Left lobe of liver (tissue), 1 donor: ENCODE measurements around the gene SLC38A4.

DNA sequence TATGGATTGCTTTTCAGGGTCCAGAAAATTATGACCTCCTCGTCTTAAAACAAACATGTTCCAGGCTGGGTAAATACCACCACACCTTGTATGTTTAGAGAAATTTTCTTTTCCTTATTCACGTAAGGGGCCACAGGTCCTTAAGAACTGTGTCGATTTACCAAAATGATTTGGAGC, 2.7 kb downstream of the SLC38A2 start:
- PRO-cap, result no peak

DNA sequence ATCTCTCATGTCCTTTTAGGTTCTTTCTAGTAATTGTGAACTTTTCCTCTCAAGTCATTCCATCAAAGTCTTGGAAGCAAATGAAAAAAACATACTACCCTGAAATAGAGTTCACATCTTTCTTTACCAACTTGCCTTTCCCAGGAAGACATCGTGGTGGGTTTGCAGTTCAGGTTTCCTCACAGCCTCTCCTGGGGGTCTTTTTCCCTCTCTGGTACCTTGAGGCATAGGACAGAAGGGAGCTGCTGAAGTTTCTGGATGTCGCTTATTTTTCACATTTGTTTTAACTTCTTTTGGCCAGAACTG, 11.7 kb upstream of the SLC38A2 start:
- PRO-cap, result no peak

DNA sequence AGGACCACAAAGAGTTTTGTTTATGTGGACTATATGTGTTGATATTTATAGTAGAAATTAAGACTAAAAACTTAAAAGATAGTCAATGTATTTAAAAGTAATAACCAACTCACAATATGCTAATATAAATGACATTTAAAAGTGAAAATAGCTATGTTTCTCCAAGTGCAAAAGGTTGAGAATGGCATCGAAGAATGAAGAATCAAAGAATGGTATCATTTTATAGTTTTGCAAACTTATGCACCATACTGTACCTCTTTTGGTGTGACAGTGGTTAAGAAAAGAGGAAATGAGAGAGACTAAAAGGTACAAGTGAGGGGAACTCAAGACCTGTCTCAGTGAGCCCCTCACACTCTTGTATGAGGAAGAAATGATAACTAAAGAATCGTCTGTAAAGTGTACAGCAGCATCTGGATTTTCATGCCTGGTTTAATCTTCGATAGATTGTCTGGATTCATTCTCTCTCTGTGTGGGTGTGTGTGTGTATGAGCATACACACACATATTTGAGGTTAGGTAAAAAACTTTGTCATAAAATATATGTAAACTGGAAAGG, 15.8 kb upstream of the SLC38A2 start:
- PRO-cap, result no peak

DNA sequence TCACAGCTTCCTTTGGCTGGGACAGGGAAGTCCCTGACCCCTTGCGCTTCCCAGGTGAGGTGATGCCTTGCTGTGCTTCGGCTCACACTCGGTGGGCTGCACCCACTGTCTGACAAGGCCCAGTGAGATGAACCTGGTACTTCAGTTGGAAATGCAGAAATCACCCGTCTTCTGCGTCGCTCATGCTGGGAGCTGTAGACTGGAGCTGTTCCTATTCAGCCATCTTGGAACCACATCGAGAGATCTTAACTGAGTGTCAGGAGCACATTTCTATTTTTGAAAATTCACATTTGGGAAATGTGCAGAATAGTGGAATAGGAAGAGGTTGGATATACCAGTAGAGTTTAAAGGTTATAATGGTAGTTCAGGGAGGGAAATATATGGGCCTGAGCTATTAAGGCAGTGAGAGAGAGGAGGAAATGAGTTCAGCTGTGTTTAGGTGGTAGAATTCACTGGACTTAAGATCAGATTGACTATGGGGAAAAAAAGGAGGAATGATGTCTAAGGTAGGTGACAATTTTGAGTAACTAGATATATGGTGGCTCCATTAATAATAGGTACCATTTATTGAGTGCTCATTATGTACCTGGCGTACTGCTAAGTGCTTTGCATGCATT, 173.4 kb upstream of the SLC38A2 start:
- PRO-cap, result no peak

- PRO-cap, result no peak
Observed at GRCh38 chr12:46658892-46659668, 166.7 kb downstream of the SLC38A4 start.

GRCh38 chr12:46661340-46661751, 164.5 kb downstream of the SLC38A4 start:
- PRO-cap, result no peak

DNA sequence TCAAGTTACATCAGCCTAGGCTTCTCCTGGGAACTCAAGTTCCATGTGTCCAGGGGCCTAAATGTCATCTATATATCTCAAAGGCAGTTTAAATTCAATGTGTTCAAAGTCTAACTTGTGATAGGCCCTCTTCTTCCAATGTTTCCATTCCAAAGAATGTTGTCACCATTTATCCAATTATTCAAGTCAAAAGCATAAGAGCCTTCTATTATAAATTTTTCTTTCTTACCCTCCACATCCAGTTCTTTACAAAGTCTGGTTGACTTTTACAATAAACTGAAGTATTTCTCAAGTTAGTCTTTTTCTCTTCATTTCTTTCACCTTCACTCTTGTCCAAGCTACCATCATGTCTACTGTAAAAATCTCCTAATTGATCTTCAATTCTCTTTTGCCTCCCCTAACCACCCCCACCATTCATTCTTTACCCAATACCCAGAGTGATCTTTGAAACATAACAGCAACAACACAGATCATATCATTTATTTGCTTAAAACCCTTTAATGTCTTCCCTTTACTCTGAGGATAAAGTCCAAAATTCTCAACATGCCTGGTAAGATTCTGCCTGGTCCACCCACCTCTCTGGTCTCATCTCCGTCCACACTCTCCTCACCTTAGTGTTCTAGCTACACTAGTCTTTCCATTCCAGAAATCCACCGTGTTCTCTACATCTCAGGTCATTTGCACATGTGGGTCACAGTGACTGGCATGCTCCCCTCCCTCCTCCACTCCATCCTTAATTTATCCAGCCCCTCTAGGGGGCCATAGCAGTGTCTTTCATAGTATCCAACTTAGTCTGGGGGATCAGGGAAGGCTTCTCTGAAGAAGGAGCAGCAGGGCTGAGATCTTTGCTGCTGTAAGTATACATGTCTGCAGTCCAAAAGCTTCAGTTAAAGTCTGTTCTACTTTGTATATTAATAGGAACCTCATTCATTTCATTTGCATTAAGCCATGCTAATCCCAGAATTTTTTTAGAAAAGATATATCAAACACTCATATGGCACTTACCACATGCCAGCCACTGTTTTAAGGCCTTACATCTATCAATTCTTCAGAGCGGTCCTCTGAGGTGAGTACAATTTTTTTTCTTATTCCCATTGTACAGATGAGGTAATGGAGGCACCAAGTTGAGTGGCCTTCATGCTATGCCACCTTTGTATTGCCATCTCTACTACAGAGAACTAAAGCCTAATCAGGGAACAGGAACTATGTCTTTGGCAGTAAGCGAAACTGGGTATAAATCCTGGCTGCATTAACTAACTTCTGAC, 27.6 kb downstream of the SLC38A4 start:
- PRO-cap, result bidirectional peak, plus-strand start at position 553 of the sequence, minus-strand start at position 286 of the sequence

DNA sequence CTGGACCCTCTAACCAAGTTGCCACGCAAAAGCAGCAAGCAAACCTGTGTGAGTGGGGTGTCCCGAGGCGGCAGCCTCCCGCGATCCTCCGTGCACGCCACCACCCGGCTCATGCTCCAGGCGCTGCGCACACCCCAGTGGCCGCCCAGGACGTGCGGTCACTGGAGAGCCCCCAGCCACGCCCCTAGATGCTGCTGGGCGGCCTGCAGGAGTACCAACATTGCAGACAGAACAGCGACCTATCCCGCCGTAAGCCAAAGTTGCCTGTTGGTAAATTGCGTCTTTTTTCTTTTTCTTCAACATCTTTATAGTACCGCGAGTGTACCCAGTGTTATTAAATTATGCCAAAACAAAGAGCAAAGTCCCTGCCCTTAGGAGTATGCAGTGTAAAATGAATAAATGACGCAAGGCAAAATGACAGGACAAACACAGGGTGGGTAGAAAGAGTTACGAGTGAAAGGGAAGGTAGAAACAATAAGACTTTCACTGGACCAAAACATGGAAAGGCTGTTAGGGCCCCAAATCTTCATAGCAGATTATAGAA, at the start of gene SLC38A4:
SLC38A4 (minus strand) TSS at position 139 of the 544 bp plus-strand sequence.
- PRO-cap, result bidirectional peak, plus-strand start at position 225 of the sequence, minus-strand start at position 113 of the sequence; bidirectional peak, plus-strand start at position 452 of the sequence, minus-strand start at position 279 of the sequence

GRCh38 chr12:46965645-46966103, 113.7 kb upstream of the PCED1B start:
- PRO-cap, result no peak

GRCh38 chr12:47035262-47036015, 44.0 kb upstream of the PCED1B start:
- PRO-cap, result no peak

DNA sequence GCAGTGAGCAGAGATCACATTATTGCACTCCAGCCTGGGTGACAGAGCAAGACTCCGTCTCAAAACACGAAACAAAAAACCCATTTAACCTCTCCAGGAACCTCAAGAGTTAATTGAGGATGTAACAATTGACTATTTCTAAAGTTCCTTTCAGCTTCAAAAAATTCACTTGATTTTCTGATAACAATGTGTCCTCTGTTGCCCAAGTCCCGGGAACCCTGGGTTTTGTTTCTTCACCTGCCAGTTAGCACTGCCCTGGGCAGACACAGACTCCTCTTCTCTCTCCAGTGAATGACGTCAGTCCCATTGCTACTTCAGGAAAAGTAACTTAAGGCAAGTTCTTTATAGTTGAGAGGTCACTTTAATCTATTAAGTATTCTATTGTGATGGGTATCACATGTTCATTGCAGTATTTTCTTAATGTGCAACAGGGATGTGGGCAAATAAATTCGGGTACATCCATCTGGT, 5.4 kb upstream of the AMIGO2 start:
- PRO-cap, result no peak

- PRO-cap, result no peak
Observed at GRCh38 chr12:47087688-47088926, 8.3 kb upstream of the AMIGO2 start.

- PRO-cap, result no peak
Observed at GRCh38 chr12:47190273-47191236, 110.8 kb upstream of the AMIGO2 start.

GRCh38 chr12:47216025-47216771, 136.4 kb upstream of the AMIGO2 start:
- PRO-cap, result no peak

GRCh38 chr12:47218319-47218739, 138.6 kb upstream of the AMIGO2 start:
- PRO-cap, result no peak

DNA sequence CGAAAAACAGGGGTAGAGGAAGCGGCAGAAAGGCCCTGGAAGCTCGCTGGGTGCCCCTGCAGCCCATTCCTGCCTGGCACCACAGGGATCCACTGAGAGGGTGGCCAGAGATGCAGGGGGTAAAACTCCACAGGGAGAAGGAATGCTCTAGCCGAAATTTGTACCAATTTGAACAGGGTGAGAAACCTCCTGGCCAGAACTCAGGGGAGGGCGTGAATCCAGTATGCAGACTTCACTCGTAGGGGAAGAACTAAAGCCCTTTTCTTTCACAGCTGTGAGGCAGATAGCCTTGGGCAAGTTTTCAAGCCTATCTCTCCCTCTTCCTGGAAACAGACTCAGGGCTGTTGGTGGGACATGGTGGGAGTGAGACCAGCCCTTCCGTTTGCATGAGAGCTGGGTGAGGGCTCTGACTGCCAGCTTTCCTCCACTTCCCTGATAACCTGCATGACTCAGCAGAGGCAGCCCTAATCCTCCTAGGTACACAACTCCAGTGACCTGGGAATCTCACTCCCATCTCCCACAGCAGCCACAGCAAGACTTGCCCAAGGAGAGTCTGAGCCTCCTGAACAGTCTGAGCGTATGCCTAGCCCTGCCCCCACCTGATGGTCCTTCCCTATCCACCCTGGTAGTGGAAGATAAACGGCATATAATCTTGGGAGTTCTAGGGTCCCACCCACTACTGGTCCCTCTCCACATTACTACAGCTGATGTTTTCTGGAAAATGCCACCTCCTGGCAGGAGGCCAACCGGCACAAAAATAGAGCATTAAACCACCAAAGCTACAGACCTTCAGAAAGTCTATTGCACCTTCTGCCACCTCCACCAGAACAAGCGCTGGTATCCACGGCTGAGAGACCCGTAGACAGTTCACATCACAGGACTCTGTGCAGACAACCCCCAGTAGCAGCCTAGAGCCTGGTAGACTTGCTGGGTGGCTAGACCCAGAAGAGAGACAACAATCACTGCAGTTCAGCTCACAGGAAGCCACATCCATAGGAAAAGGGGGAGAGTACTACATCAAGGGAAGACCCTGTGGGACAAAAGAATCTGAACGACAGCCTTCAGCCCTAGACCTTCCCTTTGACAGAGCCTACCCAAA, 170.2 kb upstream of the AMIGO2 start:
- PRO-cap, result no peak

- PRO-cap, result no peak
Observed at GRCh38 chr12:47426708-47427521, 278.9 kb downstream of the RPAP3 start.

- PRO-cap, result no peak
Observed at GRCh38 chr12:47597143-47597342, 108.8 kb downstream of the RPAP3 start.

DNA sequence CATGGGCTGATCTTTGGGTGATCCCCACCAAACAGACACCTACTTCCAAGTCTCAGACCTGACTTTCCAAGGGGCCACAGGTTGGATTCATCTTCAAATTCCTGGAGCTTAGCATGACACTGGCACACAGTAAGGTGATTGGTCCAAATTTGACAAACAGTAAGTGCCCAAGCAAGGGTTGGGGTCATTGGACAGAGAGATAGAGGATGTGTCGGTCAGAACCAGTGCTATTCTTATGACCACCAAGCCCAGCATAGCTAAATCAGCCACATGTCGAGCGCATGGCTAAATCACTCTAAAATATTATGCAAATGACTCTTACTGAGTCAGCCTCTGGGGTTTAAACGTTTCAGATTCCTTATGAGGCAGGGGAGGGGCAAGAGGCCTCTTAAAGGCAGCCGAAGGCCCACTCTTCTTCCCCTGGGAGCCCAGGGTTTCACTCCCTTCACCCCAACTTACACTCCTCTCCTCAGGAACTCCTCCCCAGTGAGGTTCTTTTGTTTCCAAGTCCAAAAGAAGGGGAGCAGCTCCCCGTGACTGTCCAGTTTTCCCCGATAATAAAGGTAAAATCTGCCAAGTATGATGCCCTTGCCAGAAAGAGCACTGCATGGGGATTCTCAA, 595 bp upstream of the ENDOU start:
- PRO-cap, result no peak

DNA sequence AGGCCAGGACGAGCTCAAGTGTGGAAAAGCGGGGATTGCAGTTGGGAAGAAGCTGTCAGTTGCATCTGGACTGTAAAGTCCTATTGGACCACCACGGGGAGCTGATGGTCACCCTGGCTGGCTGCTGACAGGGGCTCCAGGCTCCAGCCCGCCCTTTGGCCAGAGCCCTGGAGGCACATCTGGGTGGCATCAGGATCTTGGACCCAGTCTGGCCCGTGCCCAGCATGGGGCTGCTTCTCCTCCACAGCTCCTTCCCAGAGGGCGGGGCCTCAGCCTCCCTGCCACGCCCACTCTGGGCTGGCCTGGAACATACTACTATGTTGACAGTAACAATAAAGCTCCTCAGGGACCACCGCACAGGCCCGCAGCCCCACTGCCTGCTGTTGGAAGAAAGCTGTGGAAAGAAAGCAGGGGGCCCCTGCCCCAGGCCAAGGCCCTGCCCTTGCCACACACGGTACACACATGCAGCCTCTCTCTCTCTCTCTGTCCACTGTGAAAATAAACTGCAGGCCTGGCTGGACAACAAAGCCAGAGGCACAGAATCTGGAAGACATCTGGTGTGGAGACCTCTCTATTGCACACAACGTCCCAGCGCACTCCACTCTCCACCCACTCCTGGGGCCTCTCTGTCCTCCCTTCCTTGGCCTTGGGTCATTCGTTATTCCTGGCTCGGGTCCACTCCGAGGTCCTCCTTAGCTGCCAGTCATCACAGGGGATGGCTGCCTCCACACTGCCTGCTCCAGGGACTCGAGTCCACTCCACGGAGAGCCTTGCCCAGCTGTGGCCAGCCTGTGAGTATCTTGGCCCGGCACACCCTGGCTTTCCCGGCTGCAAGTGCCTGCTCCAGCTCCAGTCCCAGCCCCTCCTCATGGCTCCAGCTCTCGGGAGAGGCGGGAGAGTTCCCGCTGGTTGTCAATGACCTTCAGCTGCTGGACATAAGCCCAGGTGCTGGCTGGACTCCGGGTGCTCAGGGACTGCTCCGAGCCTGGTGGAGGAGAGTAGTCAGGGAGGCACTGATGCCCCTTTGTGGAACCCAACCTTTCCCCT, 11.7 kb upstream of the ENDOU start:
- PRO-cap, result no peak